Neural cell (in vitro differentiated cells): ENCODE measurements around a stretch of chr21.

DNA sequence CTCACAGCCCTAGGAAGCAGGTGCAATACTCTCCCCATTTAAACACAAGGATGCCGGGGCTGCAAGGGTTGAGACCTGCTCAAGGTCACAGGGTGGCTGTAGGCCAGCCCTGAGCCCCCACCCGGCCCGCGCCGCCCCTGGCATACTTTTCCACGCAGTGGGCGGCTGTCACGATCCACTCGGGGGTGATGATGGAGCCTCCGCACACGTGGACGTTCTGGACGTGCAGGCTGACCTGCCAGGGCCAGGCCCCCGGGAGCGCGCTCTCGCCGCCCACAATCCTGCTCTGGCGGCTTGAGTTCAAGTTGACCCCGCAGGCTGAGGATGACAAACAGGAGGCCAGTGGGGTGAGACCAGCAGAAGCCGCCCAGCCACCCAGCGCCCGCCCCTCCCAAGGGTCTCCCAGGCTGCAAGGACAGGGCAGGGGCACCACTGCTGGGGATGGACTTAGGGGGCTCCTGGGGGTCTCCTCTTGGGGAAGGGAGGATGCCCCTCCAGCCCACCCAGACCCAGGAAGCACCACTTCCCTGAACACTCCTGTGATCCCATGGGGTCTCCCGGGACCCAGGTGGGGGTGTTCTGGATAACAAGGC lies 34.7 kb downstream of the TMPRSS2 start:
- RAMPAGE, long total RNA = no peak

DNA sequence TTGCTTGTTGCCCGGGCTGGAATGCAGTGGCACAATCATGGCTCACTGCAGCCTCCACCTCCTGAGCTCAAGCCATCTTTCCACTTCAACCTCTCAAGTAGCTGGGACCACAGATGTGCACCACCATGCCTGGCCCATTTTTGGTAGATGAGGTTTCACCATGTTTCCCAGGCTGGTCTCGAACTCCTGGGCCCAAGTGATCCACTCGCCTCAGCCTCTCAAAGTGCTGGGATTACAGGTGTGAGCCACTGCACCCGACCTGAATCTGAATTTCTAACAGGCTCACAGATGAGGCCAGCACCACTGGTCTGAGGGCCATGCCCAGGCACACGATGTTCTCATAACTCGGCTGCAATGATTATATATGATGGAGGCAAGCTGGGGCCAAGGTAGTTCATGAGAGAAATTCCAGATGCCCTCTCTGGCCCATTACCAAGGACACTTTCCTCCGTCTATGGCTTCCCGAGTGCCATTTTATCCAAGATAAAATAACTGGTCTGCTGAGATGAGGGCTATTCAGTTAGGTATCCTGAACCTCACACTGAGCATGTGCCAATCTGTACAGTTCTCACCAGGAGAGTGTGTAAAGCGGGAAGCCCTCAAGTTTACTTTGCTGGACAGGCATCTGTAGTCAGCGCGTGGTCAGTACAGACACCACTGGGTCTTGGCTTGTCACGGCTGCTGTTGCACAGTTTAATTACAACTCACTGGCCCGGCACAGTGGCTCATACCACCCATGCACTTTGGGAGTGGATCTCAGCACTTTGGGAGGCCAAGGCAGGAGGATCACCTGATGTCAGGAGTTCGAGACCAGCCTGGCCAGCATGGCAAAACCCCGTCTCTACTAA lies 16.5 kb downstream of the TMPRSS2 start:
- RAMPAGE, long total RNA = no peak

- RAMPAGE, long total RNA = no peak
Observed at GRCh38 chr21:41510398-41511170, 2.6 kb upstream of the TMPRSS2 start.

GRCh38 chr21:41526695-41527231 lies 18.8 kb upstream of the TMPRSS2 start:
- RAMPAGE, long total RNA = no peak

GRCh38 chr21:41558002-41558278 lies 50.0 kb upstream of the TMPRSS2 start:
- RAMPAGE, long total RNA = no peak

GRCh38 chr21:41574297-41574763 lies 66.4 kb upstream of the TMPRSS2 start:
- RAMPAGE, long total RNA = no peak

DNA sequence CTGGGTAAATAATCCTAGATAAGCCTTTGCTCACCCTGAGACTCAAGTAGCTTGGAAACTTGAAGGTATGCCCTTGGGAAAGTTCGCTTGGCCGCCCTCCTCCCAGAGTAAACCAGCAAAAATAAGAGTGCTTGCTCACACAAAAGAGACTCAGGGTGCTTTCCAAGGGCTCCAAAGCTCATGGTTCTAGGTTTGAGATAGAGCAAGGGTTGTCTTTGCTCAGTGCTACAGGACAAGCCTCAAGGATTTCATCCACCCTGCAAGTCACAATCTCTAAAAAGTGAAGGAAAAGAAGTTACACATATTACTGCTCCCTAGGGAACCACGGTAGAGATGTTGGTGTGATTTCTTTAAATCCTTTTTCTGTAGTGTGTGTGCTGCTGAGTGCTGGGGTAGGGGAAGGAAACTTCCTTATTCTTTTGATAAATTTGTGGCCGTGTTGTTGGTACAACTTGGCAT lies 86.0 kb upstream of the TMPRSS2 start:
- RAMPAGE, long total RNA = no peak

- RAMPAGE, long total RNA = no peak
Observed at GRCh38 chr21:41763305-41764076, 3.4 kb downstream of the RIPK4 start.

GRCh38 chr21:41764529-41765196 lies 2.2 kb downstream of the RIPK4 start:
- RAMPAGE, long total RNA = no peak

DNA sequence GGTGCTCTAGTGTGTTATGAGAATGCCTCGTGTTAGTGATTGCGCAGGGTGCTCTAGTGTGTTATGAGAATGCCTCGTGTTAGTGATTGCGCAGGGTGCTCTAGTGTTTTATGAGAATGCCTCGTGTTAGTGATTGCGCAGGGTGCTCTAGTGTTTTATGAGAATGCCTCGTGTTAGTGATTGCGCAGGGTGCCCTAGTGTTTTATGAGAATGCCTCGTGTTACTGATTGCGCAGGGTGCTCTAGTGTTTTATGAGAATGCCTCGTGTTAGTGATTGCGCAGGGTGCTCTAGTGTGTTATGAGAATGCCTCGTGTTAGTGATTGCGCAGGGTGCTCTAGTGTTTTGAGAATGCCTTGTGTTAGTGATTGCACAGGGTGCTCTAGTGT lies 47.2 kb upstream of the RIPK4 start:
- RAMPAGE, long total RNA = no peak

DNA sequence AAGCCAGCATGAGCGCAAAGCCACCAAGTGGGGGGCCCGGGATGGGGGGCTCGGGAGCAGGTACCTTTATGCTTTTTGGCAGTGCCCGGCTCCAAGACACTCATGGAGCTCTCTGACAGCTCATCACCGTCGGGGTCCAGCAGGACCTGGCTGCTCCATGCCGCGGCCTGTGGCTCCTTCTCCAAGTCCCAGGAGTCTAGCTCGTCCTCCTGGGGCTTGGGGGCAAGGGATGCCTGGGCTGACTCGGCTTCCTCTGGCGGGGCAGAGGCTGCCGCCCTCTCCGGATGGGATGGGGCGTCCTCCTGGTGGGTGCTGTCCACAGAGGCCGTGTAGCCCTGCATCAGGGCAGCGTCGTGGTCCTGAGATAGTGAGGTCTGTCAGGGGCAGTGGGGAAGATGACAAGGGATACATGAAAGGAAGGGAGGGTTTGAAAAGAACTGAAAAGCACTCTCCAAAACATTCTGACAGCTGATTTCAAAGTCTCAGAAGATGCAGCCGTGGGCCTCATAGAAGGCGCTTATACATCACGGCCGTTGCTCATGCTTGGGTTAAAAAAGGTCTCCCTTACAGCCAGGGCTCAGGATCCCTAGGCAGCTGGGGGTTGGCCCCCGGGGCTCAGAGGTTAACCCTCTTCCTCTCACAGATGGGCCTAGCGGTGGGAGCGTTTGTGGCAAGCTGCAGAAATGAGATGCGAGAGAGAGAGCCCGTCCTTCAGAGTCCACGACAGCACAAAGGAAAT lies 20.0 kb upstream of the PRDM15 start:
- RAMPAGE, long total RNA = no peak

- RAMPAGE, long total RNA = no peak
Observed at GRCh38 chr21:41906725-41907477, 27.8 kb upstream of the PRDM15 start.

GRCh38 chr21:41991690-41992351 lies 18.3 kb downstream of the ZBTB21 start:
- RAMPAGE, long total RNA = no peak

DNA sequence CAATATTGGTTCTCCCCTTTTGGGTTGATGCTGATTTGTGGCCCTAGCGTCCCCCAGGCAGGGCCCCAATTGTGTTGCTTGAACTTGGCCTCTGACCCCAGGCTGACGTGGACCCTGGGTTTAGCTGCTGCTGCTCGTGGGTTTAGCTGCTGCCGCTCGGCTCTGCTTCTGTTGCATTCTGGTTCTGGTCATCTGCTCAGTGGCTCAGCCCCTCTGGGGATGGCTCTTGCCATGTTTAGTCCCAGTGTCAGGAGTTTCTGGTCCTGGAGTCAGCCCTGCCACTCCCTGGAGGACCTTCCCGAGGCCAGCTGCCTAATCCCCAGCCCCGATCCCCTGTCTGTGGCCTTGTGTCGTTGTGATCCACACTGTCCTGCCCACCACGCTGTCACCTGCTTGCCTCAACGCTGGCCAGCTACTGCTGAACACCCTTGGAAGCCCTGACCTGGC lies 12.2 kb upstream of the UMODL1 start:
- RAMPAGE, long total RNA = no peak

DNA sequence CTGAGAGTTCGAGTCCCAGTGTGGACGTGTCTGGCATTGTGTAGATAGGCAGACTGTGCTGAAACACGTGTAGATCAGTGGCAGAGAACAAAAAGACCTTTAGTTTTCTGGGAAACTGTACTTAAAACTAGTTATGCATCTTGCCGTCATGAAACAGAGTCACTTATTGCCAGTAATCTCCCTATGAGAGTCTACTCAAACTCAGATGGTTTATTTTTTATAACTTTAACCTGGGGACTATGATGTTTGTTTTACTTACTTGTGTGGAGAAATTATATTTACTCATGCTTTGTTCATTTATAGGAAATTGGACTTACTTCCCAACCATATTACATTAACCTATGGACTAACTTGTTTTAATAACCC lies 54.1 kb upstream of the ABCG1 start:
- RAMPAGE, long total RNA = no peak

DNA sequence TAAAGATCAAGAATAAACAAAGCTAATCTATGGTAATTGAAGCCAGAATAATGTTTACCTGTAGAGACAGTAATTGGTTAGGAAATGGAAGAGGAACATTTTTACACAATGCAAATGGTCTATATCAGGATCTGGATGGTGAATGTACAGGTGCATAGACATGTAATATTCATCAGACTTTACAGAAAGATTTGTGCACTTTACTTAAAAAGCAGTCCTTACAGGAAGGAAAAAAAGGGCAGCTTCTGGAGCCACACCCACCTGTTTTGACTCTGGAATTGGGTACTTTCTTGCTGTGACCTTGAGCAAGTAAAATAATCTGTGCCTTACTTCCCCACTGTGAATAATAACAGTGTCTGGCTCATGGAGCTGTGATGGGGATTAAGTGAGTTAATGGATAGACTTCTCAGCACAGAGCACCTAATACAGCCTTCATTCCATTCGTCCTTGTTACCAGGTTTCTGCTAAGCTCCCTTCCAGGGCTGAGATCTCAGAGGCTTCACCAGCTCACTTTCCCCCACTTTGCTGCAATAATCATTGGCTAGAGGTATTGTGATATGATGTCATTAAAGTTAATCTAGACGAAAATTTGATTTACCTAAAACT lies 20.1 kb upstream of the ABCG1 start:
- RAMPAGE, long total RNA = no peak

DNA sequence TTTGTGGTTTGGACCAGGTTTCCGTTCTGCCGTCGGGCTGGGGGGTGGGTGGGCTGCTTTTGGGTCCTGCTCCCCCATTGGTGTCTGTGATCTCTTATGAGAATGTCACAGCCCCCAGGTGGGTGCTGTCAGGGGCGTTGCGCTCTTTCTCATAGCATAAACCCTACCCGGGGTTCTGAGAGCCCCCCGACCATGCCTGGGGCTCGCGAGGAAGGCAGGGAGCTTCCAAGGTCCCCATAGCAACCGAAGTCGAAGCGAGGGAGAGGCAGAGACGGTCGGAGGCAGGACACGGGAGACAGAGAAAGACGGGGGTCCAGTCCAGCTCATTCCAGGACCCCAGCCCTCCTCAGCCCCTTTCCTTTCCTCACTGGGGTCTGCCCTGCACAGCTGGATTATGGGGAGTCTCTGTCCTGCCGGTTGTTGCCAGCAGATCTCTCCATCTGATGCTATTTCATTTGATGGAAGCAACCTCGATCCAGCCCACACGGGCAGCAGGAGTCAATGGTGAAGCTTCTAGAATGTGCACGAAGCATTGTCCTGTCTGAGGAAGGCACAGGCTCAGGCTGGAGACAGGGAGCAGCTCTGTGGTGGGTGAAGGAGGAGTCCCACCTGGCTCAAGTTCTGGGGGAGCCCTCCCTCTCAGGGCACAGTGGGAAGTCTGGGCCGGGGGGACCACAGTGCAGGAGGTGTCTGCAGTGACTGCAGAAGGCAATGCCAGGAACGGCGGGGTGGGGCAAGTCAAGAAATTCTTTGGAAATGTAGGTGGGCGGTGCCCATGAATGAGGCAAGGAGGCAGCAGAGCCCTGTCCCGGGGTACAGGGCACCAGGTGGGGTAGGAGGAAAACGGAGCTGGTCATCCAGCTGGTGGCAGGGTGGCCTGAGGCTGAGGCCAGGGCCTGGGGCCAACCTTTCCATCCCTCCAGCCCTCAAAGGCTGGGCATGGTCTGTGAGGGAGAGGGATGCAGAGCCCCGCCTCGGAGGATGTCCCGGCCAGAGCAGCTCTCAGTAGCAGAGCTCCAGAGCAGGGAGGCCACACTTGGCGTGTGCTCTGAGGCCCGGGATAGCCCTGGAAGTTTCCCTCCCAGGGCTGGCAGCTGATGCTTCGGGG lies 5.0 kb downstream of the TFF3 start:
- RAMPAGE, long total RNA = no peak

GRCh38 chr21:42350190-42350791 lies 503 bp downstream of the TFF2 start:
- RAMPAGE, long total RNA = no peak

DNA sequence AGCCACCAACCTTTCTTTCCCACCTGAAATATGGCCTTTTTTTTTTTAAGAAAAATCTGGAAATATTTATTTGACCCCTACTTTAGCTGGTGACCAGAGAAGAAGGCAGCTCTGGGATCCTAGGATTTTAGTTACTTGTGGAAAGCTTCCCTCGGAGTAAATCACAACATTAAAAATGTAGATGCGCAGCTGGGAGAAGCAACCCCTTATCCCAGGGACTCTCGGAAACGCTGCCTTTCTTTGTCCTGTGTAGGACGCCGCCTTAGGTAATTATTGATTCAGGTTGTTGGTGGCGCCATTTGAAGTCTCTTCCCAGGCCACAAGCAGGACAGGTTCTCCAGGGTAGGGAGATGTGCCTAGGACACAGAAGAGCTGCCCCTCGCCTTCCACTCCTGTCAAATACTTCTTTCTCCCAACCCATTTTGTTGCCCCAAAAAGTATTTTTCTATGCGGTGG lies 10.2 kb downstream of the SLC37A1 start:
- RAMPAGE, long total RNA = no peak

DNA sequence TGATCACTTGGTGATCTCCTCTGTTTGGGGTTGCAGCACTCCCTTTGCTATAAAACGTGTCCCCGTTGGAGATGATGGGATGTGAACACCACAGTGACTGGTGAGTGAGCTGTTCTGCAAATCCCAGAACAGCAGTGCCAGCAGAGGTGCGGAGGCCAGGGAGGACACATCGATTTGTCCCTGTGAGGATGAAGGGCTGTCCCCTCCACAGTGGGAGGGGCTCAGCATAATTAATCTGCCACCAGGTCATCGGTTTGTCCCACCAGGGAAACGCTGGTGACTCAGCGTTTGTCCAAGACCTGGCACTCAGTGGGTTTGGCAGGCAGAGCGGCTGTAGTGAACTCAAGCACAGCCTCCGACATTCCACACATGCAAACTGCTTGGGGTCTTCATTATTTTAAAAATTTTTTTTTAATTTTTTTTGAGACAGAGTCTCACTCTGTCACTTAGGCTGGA lies 22.8 kb upstream of the PDE9A start:
- RAMPAGE, long total RNA = no peak